Gallbladder (tissue), 1 donor: ENCODE measurements around the genes BCL7C and PRSS36.

DNA sequence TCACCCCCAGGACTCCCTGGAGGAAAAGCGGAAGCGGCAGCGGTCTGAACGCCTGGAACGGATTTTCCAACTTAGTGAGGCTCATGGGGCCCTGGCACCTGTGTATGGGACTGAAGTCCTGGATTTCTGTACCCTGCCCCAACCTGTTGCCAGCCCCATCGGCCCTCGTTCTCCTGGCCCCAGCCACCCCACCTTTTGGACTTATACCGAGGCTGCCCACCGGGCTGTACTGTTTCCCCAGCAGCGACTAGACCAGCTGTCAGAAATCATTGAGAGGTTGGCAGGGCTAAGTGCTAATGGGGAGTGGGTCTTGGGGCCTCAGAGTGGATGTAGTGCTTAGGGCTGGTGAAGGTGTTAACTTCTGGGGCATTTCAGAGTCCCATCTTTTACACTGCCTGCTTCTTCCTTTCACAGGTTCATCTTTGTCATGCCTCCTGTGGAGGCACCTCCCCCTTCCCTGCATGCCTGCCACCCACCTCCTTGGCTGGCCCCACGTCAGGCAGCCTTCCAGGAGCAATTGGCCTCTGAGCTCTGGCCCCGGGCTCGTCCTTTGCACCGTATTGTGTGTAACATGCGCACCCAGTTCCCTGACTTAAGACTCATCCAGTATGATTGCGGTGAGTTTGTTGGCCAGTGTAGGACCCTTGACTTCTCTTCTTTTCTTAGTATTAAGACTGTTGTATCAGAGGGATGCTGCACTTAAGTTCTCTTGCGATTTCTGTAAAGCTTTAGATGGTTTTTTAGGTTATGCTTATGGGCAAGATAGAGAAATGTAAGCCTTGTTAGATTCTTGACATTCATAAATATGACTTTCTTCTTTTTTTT, 11.3 kb upstream of the TMEM265 start:
- PRO-cap: no peak

GRCh38 chr16:30738705-30739661, 1.5 kb upstream of the TMEM265 start:
- PRO-cap: no peak

DNA sequence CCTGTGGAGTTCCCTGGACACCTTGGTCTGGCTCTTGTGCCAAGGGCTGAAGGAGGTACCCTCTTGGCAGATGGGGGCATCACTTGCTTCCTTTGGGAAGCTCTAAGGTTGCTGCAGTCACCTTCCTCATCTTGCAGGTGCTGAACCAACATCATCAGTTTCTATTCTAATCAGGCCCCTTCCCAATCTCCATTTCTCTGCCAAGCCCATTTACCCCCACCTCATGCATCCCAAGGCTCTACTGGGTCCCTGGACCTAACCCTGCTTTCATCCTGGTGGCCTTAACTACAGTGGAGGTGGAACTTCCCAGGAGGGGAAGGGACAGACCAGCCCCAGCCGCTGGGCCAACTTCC, 12.4 kb downstream of the ZNF629 start:
- PRO-cap: no peak

DNA sequence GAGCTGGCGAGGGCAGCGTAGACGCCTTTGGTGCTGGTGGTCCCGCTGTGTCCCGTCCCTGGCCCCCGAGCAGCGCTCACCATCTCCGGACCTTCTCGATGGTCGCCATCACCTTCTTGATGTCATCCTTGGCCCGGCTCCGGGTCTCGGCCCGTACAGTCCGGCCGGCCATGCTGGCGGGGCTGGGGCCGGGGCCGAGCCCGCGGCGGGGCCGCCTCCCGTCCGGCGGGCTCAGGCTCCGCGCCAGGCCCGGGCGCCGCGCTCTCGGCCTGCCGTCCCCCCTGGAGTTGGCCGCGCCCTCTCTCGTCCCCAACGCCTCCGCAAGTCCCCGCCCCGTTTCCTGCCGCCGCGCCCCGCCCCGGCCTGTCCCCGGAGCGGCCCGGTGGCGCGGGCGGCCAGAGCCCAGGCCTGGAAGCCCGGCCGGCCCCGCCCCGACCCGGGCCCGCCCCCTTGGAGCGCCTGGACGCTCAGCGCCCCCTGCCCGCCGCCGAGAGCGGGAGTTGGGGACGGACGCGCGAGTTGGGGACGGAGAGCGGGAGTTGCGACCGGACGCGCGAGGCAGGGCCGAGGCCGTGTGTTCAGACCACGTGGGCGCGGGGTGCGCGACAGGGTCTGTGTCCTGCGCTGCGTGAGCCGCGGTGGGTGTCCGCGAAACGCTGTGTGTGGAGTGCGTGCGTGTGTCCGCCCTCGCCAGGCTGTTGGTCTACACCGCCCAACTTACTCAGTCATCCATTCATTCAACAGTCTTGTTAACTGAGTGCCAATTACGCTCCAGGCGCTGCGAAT, at the start of gene BCL7C:
BCL7C (minus strand) TSS at position 305 of the 786 bp plus-strand sequence.
- PRO-cap: bidirectional peak, plus-strand start at position 490 of the sequence, minus-strand start at position 255 of the sequence

DNA sequence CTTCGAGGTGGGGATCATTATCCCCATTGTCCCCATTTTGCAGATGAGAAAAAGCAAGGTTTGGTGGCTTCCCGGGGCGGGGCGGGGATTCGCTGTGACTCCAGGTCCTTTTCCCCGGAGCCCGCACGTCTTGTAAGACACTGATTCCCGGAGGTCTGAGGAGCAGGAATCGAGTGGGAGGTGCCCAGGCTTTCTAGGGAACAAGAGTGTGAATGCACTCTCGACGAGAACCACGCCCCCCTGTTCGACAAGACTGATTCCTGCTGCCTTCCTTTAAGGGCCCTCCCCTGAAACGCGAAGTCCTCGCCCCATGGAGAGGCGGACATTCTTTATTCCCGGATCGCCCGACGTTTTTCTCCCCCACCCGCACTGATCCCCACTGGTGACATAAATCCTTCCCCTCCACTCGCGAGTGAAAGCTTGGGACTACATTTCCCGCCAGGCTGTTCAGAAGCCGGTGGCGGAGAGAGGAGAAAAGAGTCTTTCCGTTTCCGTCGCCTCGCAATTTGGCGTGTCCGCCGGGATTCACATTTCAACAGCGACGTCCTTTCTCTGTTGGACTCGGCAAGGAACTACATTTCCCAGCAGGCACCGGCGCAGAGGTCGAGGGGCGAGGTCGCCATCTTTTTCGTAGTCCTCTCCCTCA, 1.2 kb upstream of the FBXL19 start:
- PRO-cap: bidirectional peak, plus-strand start at position 325 of the sequence, minus-strand start at position 157 of the sequence; bidirectional peak, plus-strand start outside the sequence, minus-strand start at position 508 of the sequence

- PRO-cap: no peak
These were observed 803 bp downstream of the FBXL19 start for GRCh38 chr16:30923761-30924988.

DNA sequence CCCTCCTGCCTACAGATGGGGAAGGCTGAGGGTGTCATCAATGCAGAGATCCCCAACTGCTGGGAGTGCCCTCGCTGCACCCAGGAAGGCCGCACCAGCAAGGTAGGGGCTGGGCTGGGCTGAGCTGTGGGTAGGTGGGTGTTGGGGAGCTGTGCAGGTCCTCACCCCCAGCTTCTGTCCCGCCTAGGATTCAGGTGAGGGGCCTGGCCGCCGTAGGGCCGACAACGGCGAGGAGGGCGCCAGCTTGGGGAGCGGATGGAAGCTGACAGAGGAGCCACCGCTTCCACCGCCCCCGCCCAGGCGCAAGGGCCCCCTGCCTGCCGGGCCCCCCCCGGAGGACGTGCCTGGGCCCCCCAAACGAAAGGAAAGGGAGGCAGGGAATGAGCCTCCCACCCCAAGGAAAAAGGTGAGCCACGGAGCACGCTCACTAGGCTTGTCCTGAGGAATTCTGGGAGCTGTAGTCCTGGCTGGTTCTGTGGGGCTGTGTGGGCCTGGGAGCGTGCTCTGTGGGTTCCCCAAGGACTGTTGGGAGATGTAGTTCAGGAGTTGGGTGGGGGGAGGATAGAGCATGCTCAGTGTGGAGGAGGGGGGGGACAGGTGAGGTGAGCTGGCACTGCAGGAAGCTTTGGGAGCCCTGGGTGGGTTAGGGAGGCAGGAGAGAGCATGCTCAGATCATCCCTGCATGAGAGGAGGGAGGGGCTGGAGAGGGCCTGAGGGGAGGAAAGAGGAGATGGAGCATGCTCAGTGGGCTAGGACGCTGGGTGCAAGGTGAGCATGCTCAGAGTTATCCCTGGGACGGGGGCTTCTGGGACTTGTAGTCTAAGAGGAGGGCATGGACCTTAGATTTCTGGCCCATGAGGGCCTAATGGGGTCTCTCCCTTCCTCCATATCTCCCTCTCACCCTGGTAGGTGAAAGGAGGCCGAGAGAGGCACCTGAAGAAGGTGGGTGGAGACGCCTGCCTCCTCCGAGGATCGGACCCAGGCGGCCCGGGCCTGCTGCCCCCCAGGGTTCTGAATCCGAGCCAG, 4.5 kb downstream of the FBXL19 start:
- PRO-cap: no peak

DNA sequence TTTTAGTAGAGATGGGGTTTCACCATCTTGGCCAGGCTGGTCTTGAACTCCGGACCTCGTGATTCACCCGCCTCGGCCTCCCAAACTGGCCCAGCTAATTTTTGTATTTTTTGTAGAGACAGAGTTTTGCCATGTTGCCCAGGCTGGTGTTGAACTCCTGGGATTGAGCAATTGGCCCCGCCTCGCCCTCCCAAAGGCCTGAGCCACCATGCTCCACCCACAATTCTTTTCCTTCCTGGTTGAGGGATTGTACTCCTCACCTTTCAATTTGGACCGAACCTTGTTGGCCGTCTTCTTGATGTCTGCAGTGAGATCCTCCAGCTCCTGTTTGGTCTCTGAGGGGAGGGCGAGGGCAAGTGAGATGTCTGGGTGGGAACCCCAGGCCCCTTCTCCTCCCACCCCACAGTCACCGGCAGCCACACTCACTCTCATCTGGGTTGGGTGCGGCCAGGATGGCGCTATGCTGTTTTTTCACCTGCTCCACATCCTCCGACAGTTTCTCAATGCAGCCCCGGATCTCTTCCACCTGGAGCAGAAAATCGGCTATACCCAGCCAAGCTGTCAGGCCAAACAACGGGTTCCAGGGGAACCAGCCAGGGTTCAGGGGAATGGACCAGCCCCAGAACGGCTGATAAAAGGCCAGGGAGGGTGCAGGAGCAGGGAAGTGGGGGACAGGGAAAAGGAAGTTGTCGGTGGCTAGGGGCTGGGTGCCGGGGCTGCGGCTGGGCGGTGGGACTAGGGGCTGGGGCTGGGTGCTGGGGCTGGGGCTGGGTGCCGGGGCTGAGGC, 9.6 kb downstream of the STX1B start:
- PRO-cap: no peak

- PRO-cap: no peak
These were observed 8.2 kb downstream of the STX1B start for GRCh38 chr16:31001903-31002924.

DNA sequence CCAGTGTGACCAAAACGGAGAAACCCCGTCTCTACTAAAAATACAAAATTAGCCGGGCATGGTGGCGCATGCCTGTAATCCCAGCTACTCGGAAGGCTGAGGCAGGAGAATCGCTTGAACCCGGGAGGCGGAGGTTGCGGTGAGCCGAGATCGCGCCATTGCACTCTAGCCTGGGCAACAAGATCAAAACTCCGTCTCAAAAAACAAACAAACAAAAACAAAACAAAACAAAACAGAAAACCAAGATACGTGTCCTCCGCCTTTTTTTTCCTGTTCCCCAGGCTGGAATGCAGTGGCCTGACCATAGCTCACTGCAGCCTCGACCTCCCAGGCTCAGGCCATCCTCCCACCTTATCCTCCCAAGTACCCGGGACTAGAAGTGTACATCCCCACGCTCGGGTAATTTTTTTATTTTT, 11.1 kb downstream of the ZNF668 start:
- PRO-cap: no peak

DNA sequence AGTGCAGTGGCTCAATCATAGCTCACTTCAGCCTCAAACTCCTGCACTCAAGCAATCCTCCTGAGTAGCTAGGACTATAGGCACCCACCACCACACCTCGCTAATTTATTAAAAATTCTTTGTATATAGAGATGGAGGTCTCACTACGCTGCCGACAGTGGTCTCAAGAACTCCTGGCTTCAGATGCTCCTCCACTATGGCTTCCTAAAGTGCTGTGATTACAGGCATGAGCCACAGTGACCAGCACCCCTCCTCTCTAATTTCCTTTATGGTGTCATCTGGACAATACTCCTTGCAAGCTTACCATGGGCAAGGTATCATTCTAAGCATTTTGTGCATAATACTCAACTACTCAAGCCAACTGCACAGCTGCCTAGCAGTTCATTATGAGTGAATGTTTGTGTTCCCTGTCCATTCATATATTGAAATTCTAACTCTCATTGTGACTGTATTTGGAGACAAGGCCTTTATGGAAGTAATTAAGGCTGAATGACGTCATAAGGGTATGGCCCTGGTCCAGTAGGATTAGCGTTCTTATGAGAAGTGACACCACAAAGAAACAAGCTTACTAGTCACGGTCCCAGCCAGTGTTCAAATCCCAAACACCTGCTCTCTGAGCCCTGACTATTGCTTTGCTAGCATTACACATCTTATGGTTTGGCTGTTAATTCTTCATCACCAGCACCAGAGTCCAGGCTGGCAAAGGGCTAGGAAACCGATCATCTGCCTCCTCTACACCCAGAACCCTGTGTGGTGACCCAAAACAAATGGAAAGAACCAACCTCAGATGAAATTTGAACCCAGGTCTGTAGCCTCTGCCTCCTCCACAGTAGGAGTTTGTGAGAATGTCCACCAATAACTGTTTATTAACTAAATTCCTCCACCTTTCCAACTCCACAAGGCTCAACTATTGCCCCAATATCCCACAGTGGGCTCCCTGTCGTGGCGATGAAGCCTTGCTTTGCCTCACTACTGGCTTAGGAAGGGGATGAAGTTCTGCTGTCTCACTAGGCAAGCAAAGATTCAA, 2.2 kb downstream of the ZNF668 start:
- PRO-cap: no peak

- PRO-cap: no peak
These were observed 495 bp downstream of the ZNF646 start for GRCh38 chr16:31074552-31075281.

- PRO-cap: bidirectional peak, plus-strand start at chr16:31129239, minus-strand start at chr16:31129034
These were observed 6.6 kb downstream of the PRSS8 start for GRCh38 chr16:31128459-31129711.

- PRO-cap: bidirectional peak, plus-strand start at chr16:31142508, minus-strand start at chr16:31142212; bidirectional peak, plus-strand start at chr16:31142829, minus-strand start at chr16:31142760
These were observed 7.0 kb upstream of the PRSS8 start for GRCh38 chr16:31142361-31143011.

DNA sequence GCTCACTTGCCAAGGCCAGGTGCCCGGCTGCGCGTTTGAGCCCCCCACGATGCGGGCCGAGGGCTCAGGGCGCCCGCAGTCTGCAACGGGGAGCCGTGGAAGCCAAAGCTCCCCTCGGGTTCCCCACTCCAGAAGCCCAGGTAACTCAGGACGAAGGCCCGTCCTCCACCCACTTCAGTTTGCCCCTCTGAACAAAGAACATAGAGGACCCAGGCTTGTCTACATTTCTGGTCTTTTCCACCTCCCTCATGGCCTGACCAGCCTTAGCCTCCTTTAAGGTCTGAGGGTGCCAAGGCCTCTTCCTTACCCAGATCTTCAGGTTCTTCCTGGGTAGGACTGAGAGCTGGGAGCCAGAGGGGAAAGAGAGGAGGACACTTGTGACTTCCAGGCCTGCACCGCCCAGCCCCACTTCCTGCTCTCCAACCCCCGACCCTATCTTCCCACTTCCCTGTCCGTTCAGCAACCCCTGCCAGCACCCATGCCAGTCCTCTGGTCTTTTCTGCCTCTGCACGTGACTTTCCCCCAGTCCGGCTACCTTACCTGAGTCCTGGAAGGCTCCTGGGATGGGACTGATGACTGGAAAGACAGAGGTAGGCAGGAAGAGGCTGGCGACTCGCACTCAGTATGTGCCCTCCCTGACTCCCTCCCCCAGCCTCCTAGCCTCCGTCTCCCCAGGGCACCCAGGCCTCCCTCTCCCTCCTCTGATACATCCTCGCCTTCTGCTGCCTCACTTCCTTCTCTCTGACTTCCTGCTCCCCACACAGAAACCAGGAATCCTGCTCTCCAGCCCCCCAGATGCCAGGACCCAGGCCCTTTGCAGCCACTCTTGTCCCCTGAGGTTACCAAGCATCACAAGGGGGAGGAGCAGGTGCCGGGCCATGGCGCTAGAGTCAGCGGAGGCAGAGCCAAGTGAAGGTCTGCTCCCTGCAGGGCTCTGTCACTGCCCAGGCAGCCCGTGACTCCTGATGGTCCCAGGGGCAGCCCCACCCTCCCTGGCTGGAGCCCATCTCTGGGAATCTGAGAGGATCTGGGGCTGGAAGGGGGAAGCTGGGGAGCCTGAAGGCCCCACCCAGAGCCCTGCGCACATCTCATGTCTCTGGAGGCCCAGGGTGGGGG, at the start of gene PRSS36:
PRSS36 (minus strand) TSS at position 911 of the 1,116 bp plus-strand sequence.
- PRO-cap: no peak

GRCh38 chr16:31188701-31189489, 9.0 kb downstream of the FUS start:
- PRO-cap: no peak

DNA sequence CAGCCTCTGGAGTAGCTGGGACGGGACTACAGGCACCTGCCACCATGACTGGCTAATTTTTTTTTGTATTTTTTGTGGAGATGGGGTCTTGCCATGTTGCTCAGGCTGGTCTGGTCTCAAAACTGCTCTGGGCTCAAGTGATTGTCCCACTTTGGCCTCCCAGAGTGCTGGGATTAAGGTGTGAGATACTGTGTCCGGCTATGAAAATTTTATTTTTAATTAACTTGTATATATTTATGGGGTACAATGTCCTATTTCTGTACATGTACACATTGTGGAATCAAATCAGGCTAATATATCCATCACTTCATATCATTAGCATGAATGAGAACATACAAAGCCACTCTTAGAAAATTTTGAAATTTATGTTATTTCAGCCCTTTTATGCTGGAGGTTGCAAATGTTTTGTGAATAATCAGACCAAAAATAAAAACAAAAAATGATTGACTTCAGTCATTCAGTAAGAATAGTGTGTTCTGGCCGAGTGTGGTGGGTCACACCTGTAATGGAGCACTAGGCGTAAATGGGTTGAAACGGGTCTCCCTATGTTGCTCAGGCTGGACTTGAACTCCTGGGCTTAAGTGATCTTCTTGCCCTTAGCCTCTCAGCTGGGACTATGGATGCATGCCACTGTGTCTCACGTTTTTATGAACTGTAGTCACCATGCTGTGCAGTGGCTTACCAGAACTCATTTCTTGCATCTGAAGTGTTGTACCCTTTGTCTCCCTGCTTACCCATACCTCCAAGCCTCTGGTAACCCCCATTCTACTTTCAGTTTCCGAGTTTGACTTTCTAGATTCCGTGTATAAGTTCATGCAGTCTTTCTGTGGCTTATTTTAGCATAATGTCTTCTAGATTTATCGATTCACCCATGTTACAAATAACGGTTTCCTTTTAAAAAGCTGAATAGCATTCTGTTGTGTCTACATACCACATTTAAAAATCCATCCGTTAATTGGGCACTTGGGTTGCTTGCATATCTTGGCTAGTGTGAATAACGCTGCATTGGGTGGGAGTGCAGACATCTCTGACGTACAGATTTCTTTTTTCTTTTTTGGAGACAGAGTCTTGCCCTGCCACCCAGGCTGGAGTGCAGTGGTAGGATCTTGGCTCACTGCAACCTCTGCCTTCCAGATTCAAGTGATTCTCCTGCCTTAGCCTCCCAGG, 7.8 kb downstream of the PYCARD start:
- PRO-cap: no peak

DNA sequence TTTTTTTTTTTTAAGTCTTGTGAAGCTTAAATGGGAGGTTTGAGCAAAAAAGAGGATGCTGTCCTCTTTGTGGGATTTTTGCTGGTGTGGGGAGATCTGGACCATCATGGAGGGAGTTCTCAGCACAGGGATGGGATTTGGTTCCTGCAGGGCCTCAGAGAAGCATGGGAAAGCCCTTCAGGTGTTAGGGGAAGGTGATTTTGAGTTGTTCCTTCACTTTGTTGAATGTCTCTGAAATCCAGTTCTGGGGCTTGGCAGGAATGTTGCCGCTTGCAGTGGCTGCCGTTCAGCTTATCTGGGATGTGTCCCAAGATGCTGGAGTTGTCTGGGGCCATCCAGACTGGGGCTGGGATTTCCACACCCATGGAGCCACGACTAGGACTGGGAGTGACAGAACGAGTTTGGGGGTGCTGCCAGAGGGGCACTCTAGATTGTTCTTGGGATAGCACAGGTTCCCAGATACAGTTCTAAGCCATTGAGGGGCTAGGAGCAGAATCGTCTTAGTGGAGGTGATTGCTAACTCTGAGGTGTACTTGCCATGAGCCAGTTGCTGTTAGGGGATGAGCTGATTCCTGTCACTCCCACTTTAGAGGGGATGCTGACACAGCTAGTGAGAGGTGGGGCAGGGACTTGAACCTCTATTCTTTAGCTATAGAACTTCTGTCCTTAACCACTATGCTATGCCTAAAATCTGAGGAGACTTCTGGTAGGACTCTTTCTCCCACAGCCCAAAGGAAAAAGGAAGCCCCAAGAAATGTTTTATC, 4.0 kb downstream of the PYCARD start:
- PRO-cap: no peak

DNA sequence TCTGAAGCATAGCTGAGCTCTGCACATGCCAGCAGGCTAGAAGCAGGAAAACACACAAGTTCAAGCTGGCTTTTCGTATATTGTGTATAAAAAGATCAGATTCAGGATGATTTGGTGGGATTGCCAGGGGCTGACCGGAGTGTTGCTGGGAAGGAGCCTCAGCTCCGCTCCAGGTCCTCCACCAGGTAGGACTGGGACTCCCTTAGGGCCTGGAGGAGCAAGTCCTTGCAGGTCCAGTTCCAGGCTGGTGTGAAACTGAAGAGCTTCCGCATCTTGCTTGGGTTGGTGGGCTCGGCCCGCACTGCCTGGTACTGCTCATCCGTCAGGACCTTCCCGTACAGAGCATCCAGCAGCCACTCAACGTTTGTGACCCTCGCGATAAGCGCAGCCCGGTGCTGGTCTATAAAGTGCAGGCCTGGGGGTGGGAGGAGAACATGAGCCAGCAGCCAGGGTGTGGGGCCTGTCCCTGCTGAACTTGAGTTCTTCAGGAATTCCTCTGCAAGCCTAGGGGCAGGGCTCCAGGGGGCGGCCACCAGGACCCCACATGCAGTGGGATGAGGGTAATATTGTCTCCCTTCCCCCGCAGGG, 1.0 kb downstream of the PYCARD start:
- PRO-cap: no peak

- PRO-cap: no peak
These were observed 807 bp downstream of the ITGAM start for GRCh38 chr16:31260625-31260939.